Ureter (tissue), 1 donor: ENCODE data around the gene ABCG2.

DNA sequence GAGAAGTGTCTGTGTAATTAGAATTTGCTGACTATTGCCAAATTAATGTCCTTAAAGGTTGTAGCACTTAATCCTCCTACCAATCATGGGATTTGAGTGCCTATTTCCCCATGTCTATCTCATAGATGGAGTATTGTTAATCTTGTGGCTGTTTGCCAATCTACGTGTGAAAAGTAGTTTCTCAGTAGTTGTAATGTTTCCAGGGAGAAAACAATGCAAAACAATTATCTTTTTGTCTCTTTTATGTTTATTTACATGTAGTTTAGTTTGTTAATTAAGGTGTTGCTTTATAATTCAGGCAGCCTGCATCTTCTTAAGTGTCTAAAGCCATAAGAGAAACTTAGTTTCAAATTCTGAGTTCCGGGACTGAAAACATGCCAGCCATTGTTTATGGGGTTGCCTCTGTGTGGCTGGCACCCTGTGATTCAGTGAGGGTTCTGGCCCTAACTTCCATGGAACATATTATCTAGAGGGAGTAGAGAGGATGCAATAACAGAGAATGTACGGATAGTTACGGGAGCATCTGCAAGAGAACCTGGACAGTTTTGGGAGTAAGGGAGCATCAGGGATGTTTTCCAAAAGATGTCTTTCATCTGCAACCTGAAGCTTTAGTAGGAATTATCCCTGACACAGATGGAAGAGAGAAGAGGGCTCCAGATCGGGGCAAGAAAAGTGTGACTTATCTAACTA lies 142.3 kb downstream of the KLHL8 start:
- PRO-cap = no peak

DNA sequence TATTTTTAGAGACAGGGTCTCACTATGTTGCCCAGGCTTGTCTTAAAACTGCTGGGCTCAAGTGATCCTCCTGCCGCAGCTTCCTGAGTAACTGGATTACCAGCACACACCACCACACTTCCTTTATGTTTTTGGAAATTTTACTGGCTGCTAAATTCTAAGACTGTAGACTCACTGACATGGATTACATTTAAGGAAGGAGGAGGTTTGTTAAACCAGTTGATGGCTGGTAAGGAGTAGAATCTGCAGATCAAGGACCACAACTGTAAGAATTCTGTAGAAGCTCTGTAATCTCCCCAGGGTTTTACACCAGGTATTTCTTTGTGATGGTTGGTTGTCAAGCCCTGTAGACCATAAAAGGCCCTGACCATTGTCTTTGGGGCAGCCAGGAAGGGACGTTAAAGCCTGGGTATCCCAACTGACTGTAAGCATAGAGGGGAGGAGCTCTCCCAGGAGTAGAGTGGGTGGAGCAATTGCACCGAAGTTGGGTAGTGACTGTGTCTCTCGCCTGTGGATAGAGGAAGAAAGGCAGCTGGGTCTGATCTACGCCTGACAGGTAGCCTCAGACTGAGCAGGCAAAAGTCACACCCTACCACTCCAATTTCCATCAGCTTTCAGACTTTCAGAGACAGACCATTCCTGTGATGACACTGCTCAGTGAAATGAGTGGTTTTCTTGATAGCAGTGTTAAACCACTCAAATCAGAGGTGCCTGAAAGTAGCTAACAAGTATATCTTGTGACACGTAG lies 123.5 kb downstream of the KLHL8 start:
- PRO-cap = no peak

DNA sequence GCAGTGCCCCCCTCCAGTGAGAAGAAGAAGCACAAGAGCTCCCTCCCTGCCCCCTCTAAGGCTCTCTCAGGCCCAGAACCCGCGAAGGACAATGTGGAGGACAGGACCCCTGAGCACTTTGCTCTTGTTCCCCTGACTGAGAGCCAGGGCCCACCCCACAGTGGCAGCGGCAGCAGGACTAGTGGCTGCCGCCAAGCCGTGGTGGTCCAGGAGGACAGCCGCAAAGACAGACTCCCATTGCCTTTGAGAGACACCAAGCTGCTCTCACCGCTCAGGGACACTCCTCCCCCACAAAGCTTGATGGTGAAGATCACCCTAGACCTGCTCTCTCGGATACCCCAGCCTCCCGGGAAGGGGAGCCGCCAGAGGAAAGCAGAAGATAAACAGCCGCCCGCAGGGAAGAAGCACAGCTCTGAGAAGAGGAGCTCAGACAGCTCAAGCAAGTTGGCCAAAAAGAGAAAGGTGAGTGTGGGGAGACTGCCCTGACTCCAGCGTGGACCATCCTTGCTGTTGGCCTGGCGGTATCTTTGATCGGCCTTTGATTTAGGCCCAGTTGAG lies 105.5 kb downstream of the KLHL8 start:
- PRO-cap = no peak

- PRO-cap = no peak
These were observed 73.5 kb downstream of the KLHL8 start for GRCh38 chr4:87146634-87147651.

- PRO-cap = no peak
These were observed 764 bp downstream of the HSD17B13 start for GRCh38 chr4:87321765-87322471.

GRCh38 chr4:87423502-87424207 lies 1.3 kb downstream of the NUDT9 start:
- PRO-cap = no peak

DNA sequence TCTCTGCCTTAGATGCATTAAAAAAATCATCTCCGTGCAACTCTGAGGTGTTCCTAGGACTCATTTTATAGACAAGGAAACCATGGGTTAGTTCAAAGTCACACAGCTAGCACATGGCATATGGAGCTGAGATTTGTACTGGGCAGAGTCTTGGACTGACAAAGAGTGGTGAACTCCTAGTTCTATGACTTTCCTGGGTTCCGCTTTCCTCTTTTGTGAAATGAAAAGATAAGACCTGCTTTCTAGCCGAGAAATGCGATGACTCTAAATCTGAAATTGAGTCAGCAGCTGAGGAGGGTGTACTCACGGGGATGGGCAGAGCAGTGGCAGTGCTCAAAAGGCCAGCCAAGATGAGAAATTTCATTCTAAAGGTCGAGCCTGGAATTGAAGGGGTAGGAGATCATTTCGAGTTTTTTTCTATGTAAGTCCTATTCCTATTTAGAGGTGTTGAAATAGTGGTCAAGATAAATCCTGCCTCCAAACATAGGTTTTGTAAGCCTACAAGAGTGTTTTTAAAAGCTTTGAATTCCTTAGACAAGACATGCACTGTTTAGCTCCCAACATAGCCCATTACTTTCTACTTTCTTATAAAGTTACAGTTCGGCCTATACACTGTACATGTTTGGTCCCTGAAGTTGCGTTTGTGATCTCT lies 47.0 kb downstream of the NUDT9 start:
- PRO-cap = no peak

GRCh38 chr4:87476899-87477362 lies 52.2 kb downstream of the SPARCL1 start:
- PRO-cap = no peak

DNA sequence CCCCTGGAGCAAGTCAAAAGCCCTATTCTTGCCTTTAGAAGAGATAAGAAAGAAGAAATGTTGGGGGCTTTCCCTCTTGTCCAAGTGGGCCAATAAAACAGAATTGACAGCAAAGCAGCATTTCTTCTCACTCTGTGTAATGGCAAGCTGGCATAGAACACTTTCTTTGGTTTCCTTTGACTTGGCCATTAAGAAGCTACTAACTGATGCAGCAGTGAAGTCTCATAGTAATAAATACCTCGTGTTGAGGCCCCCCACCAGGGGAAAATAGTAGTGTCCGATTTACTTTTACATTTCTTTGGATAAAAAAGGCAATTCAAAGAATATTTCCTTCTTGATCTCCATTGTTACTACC lies 3.2 kb downstream of the SPARCL1 start:
- PRO-cap = no peak

DNA sequence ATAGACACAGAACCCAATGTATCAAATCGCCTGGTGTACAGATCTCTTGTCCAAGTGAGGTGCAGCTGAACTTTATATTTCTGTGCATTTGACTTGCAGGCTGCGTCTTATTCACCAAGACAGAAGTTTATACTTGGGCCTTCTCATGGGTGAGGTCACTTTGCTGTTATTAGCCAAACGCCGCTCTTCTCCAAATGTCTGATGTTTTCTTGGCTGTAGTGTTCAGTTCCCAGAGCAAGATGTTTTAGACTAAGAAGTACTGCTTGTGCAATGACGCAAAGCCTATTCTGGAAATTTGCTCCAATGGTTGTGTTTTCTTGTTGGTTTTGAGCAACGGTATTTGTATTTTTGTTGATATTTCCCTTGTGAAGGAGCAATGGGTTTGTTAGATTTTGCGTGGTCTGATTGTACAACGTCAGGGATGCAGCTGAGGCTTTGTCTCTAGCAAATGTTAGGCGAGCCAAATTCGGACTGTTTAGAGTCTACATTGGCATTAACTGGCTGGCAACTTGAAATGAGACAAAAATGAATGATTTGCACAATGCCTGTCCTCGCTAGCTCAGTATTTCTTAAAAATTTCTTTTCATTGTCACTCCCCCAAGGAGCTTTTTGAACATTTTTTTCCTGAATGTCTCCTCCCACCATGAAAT lies 11.4 kb upstream of the SPARCL1 start:
- PRO-cap = no peak

DNA sequence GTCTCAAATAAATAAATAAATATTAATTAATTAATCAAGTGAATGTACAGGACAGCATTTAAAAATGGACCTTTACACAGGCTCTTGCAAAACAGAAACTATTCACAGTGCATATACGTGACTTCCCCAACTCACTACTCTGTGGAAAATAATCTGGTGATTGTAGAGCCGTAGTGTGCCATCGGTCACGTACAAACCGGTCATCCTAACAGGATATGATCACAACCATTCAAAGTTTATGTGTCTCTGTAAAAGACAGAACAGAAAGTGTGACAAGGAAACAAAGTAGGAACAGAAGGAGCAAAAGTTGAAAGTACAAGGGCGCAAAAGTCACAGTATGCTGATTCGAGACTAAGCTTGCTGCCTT lies 18.5 kb downstream of the MEPE start:
- PRO-cap = no peak

- PRO-cap = no peak
These were observed 32.6 kb downstream of the MEPE start for GRCh38 chr4:87865168-87865874.

DNA sequence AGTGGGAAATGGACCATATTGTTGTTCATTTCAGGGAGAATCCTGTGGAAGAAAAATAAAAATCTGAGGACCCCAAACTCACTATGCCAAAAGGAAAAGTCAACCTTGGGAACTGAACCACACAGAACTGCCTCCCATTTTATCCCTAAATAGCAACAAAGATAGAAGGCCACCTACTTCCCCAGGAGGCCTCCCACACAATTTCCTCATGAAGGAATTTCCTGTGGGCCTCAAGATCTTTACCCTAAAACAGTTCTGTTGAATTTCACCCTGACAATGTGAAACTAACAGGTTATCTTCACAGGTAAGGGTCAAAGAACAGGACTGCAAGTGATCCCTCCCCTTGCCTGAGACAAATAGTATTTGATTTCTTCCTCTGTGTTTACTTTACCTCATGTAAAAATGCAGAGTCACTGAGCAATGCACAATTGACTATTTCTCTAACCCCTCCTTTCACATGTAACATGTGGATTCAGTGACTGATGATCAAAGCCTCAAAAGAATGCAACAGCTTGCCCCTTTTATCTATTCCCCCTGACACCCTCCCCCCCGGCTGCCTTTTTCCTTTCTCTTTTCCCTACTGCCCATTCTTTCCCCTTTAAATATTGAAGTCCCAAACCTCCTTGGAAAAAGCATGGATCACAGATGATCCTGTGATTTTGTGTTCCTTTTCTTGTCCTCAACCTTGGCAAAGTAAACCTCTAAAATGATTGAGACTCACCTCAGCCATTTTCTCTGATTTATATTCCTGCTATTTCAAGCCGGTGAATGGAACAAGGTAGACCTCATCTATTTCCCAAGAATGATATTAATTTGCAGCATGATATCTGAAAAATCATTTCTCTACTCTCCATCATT lies 33.4 kb downstream of the MEPE start:
- PRO-cap = no peak

- PRO-cap = no peak
These were observed at the start of gene ABCG2 for GRCh38 chr4:88158289-88159459. TSS of gene ABCG2 (minus strand) at chr4:88158639.

DNA sequence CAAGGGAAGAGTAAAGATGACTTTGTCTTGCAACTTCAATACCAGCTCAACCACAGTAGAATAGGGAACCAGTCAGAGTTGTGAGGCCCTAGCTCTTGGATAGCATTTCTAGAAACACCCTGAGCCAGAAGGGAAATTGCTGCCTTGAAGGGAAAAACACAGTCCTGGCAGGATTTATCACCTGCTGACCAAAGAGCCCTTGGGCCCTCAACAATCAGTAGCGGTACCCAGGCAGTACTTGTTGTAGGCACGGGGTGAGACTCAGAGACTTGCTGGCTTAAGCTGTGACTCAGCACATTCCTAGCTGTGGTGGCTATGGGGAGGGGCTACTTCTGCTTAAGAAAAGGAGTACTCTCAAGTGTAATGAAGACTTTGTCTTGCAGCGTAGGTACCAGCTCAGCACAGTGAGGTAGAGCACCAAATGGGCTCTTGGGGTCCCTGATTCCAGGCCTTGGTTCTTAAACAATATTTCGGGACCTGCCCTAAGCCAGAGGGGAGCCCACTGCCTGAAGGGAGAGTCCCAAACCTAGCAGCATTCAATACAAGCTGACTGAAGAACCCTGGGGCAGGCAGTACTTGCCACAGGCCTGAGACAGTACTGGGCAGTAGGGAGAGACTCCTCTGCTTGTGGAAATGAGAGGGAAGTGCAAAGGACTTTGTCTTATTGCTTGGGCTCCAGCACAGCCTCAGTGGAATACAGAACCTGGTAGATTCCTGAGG lies 19.9 kb upstream of the ABCG2 start:
- PRO-cap = no peak

- PRO-cap = no peak
These were observed 13.3 kb upstream of the PPM1K start for GRCh38 chr4:88297700-88298045.

- PRO-cap = no peak
These were observed 41.7 kb downstream of the NAP1L5 start for GRCh38 chr4:88655841-88656495.

GRCh38 chr4:88729319-88729871 lies 31.8 kb upstream of the NAP1L5 start:
- PRO-cap = no peak

DNA sequence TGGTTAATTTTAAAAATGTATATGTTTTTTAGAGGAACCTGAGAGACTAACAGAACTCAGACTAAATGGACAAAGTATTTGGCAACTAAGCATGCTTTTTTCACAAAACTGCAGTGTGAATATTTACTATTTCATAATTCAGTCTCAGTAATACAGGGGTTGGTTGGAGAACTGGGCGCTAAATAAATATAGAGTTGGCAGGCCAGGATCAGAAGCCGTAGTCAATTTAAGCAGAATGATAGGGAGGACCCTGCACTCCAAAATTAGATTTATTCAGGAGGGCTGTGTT lies 5.8 kb downstream of the TIGD2 start:
- PRO-cap = no peak

GRCh38 chr4:89249612-89249899 lies 58.0 kb downstream of the GPRIN3 start:
- PRO-cap = no peak